Colonic mucosa (tissue), 1 donor: ENCODE data around the genes NUDT16, CPNE4 and DNAJC13.

DNA sequence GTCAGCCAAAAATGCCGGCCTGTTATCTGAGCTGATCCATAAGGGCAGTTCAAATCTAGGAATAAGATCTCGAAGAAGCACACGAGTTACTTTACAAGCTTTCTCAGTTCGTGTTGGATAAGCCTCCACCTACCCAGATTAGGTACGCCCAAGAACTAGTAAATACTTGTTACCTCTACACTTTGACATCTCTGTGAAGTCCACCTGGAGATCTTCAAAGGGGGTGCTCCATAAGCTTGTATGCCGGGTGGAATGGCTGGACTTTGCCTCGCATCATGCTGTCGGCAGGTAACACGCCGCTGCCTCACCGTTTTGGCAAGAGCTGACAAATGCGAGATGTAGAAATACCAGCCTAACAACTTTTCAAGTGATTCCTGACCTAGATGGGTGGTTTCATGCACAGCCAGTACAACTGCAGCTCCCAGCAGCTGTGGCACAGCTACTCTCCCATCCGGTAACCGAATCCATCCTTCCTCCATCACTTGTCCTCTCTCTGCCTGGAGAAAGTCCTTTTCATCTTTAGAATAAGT lies 62.6 kb downstream of the ALG1L2 start:
- PRO-cap: no peak

GRCh38 chr3:130990290-130991055 lies 36.2 kb downstream of the ASTE1 start:
- PRO-cap: no peak

DNA sequence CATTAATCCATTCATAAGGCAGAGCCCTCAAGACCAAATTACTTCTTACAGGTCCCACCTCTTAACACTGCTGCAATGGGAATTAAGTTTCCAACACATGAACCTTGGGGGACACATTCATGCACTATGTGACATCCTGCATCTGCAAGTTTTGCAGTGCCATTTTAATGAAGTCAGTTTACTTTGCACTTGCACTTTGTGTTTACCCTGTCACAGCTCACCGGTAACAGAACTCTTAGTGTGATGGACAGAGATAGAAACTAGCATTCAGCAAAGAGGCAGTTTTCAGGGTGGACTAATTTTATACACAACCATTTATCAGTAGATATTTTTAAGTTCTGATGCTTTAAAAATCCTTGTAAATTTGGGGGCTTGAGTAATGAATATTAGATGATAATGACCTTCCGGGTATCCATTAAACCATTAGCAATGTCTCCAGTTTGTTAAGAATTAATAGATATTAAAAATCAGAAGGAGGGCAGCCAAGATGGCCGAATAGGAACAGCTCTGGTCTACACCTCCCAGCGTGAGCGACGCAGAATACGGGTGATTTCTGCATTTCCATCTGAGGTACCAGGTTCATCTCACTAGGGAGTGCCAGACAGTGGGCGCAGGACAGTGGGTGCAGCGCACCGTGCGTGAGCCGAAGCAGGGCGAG lies 50.4 kb upstream of the NUDT16 start:
- PRO-cap: no peak

DNA sequence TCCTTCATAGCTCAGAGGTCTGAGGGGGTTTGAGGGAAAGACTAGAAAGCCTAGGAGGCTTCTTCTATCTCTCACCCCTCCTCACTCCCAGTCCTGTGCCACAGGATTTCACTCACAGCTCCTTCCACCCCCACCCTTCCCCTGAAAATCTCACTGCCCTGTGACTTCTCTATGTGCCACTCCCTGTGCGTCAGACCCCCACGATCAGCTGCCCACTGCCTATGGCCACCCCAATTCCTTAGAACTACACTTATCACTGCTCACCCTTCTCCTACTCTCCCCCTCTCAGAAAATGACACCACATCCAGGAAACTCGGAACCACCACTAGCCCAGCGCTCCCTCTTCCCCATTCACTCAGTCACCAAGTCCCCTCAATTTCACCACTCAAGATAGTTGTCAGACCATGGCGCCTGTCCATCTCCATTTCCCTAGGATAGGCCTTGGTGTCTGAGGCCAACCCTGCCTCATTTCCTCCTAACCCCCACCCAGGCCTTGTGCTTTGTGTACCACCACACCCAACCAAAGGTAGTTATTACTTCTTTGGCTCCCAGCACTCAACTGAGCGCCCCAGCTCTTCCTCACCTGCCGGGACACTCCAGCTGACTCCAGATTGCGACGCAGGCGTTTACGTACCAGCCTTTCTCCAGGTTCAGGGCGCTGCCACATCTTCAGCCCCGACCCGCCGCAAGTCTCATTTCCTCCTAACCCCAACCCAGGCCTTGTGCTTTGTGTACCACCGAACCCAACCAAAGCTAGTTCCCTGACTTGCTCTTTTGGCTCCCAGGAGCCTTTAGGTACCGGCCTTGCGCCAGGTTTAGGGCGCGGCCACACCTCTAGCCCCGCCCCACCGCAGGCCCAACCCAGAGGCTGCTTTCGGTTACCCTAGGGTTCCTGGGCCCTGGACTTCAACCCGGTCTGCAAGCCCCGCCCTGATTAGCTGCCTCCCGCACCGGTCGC lies 596 bp upstream of the NUDT16 start:
- PRO-cap: bidirectional peak, plus-strand start at position 575 of the sequence, minus-strand start at position 427 of the sequence; bidirectional peak, plus-strand start outside the sequence, minus-strand start at position 793 of the sequence

- PRO-cap: bidirectional peak, plus-strand start at chr3:131381767, minus-strand start at chr3:131381491; unidirectional peak, plus-strand start at chr3:131381937; unidirectional peak, minus-strand start at chr3:131382578
Observed at GRCh38 chr3:131381657-131382670, at the start of gene NUDT16. Gene NUDT16 (plus strand): TSS chr3:131381774.

- PRO-cap: no peak
Observed at GRCh38 chr3:132033907-132035363, at the start of gene CPNE4. Gene CPNE4 (minus strand): TSS chr3:132035014.

GRCh38 chr3:132416825-132417817 lies at the start of gene DNAJC13:
Gene DNAJC13 (plus strand): TSS chr3:132417502.
- PRO-cap: bidirectional peak, plus-strand start at chr3:132417517, minus-strand start at chr3:132417387

- PRO-cap: no peak
Observed at GRCh38 chr3:132550638-132551347, 46.3 kb upstream of the ACKR4 start.

- PRO-cap: no peak
Observed at GRCh38 chr3:132704109-132704605, 18.1 kb downstream of the NPHP3 start.

DNA sequence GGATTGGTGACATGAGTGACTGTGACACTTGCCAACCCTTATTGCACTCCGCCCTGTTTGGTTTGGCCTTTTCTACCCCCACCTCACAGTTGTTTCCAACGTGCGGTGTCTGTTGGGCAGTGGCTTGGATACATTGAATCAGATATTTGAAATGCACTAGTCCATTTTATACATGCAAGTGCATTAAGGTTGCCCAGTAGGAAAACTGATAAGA lies 1.9 kb downstream of the NPHP3 start:
- PRO-cap: no peak

DNA sequence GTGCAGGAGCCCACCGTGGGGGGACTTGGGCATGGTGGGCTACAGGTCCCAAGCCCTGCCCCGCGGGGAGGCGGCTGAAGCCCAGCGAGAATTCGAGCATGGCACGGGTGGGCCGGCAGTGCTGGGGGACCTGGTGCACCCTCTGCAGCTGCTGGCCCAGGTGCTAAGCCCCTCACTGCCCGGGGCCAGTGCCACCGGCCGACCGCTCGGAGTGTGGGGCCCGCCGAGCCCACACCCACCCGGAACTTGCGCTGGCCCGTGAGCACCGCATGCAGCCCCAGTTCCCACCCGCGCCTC lies 129.2 kb downstream of the TMEM108 start:
- PRO-cap: no peak

DNA sequence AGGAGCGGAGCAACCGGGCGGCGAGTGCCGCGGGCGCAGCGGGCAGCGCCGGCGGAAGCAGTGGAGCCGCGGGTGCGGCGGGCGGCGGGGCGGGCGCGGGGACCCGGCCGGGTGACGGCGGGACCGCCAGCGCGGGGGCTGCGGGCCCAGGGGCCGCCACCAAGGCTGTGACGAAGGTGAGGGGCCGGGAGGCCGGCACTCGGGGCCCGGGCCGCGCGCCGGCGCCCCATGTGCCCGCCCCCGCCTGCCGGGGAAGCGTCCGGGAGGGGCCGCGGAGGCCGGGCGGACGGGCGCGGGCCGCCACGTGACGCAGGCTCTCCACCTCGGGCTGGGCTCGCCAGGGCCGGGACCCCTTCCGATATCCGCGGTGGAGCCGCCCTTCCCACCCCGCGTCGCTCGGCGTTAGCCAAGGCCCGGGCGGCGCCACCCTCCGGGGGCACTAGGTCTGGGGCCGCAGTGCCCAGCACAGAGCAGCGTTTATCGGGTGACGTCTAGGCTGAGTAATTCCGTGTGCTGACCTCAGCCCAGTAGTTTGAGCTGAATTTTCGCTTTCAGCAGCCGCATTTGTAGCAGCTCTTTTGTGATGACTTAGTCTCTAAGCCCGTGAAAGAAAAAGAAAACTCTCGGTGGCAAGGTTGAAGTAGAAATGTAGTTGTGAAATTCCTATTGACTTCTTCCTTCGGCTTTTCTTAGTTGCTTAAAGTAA lies 776 bp downstream of the CDV3 start:
- PRO-cap: bidirectional peak, plus-strand start at position 358 of the sequence, minus-strand start at position 441 of the sequence

DNA sequence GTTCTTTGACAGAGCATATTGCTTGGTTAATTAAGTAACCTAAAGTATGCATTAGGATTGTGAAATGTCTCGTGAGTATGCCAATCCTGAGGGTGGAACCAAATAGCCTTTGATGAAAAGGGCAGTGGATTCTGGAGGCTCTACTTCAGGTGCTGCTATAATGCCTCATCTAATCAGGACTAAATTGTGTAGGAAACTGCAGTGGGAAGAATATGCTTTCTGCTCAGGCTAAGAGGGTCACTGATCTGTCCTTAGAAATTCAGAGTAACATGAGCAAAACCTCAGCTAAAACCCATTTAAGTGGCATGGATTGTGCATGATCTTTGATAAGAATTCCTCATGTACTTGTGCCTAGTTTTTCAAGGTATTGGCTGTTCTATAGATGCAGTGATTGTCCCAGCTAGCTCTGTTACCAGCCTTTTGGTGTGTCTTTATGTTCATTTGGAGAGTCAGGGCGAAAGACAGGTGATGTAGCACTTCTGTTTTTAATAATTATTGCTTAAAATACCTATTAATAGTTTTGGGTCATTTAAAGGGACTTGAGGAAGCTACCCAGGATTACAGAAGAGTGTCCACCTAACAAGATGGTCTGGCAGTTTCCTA lies 15.5 kb downstream of the CDV3 start:
- PRO-cap: no peak

DNA sequence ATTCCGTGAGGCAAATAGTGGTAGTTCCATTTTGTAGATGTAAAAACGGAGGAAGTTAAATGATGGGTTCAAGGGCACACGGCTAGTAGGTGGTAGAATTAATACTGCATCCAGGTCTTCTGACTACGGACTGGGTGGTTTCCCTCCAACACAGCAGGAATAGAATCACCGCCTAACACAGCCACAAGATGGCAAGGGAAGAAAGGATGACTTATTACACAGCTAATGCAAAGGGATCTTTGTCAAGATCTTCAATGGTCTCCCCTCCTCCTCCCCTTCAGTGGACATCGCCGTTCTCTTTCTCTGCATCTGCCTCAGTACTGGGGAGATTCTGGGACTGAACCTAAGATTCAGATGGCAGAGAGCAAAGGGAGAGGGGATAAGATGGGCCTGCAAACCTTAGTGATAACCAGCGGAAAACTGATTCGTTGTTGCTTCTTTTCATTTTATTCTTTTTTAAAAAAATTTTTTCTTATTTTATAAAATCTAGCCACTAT lies 592 bp upstream of the TOPBP1 start:
- PRO-cap: no peak

DNA sequence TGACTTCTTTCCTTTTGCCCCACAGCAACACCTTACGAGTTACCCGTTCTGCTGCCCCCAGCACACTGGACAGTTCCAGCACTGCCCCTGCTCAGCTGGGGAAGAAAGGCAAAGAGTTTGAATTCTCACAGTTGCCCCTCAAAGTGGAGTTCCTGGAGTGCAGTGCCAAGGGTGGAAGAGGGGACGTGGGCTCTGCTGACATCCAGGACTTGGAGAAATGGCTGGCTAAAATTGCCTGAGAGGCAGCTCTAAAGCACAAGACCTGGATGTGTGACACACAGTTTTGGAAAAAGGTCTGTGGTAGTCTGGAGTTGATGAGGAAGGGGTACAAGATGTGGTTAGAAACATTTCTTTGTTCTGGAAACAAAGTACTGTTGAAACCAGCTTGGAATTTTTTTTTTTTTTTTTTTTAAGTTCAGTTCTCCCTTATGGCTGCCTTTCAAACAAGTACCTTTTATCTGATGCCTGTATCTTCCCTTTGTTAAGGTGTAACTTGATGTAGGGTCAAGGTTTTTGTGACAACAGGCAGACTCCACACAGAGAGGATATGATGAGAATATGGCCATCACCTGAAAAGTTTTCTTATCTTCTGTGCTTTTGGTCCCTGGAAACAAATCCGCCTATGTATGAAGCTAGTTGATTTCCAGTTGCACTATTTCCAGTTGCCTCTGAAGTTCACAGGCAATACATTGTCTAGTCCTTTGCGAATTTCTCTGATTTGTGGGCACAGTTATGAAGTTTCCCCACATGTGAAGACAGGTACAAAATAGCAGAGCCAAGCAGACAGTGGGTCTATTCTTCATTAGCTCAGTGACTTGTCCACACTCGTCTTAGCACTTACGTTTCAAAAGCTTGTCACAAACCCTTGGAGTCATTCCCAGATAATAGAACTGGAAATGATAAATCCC lies 14.2 kb downstream of the SRPRB start:
- PRO-cap: no peak

DNA sequence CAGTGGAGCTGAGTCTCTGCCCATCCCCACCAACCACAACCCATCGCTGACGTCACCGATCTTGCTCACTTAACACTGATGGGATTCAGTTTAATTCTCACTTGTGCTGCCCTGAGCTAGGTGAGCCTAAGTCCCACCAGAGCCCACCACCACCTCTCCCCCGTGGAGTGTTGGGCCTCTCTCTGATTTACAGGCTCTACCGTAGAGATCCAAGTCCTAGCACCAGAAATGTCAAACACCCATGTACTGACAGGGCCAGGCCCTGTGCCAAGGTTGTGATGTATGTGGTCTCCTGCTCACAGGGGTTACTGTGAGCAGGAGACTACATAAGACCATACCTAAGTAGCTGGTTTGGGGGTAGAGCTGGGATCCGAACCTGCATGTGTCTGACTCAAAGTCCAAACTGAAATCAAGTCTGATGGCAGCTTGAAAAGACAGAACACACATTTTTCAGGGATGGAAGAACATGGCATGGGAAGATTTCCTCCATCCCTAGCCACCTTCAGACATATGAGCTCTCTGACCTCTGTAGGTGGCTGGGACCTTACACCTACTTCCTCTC lies 61.5 kb upstream of the RAB6B start:
- PRO-cap: no peak

DNA sequence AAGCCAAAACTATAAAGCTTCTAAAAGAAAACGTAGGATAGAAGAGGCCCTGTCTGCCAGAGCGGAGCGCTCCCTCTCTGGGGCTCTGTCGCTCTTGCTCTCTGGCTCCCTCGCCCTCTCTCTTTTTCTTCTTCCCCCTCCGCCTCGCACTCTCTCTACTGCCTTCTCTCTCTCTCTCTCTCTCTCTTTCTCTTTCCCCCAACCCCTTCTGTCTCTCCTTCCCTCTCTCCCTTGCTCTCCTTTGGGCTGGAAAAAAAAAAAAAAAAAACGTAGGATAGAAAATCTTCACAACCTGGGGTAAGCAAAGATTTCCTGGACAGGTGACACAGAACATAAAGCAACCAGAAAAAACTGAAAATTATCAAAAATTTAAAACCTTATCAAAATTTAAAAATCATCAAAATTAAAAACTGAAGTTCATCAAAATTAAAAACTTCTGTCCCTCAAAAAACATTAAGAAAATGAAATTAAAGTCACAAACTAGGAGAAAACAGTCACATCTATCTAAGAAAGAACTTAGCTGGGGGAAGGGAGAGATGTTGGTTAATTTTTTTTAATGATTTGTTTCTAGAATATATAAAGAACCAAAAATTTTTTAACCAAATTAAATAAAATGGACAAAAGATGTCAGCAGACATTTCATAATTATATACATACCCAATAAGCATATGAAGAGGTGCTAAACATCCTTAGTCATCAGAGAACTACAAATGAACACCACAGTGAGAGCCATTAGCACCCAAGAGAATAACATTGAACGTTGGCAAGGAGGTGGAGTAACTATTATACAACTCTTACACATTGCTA lies 21.3 kb downstream of the RYK start:
- PRO-cap: no peak

- PRO-cap: no peak
Observed at GRCh38 chr3:134308482-134308984, 57.9 kb upstream of the RYK start.

DNA sequence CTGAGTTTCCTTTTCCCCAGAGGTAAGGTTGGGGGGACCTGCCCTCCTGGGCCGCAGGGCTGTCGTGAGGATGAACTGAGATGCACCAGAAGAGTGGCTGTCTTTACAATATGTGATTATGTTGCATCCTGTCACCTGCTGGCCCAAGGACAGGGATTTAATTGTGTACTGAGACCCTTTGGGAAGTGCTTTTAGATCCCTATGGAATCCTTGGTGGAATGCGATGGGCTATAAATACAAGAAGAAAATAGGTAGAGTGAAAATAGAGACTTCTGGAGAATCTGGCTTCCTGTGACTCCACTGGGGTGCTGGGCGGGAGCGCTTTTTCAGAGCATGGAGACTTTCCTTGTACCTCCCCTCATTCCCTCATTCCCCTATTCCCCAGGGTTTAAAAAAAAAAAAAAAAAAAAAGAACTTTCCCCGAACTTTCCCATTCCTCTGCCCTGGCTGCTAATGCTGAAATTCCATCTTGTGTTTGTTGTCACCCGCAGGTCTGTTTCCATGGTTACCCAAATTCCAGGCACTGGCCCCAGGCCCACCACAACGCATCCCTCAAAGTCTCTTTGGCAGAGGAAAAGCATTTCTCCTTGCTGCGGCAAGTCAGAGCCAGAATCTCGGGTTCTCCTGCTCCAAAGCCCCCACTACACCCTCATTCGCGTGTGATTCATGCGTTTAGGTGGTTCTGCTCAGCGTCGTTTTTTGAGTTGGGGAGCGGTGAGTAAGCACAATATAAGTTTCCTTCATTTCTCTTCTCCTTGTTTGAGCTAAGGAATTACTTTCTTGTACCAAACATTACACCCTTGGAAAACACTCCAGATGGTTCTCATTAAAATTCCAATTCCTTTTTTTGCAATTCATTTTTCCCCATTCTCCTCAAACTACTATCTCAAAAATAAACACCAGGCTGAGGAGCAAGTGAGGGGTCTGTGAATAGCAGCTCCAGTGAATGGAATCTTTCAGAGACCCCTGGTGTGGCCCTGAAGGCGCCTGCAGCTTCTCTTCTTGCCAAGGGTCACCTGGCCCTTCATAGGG lies 21.7 kb downstream of the ANAPC13 start:
- PRO-cap: no peak

GRCh38 chr3:134486892-134487094 lies 936 bp downstream of the CEP63 start:
- PRO-cap: no peak